AG04450 (cell line): ENCODE results near the genes LSS and MCM3AP.

- CAGE, long polyA plus RNA = no peak
- RRBS = no CpG with 5 or more reads among the region's 6 CpGs
Measured at GRCh38 chr21:46028987-46029644, 47.5 kb downstream of the COL6A1 start.

DNA sequence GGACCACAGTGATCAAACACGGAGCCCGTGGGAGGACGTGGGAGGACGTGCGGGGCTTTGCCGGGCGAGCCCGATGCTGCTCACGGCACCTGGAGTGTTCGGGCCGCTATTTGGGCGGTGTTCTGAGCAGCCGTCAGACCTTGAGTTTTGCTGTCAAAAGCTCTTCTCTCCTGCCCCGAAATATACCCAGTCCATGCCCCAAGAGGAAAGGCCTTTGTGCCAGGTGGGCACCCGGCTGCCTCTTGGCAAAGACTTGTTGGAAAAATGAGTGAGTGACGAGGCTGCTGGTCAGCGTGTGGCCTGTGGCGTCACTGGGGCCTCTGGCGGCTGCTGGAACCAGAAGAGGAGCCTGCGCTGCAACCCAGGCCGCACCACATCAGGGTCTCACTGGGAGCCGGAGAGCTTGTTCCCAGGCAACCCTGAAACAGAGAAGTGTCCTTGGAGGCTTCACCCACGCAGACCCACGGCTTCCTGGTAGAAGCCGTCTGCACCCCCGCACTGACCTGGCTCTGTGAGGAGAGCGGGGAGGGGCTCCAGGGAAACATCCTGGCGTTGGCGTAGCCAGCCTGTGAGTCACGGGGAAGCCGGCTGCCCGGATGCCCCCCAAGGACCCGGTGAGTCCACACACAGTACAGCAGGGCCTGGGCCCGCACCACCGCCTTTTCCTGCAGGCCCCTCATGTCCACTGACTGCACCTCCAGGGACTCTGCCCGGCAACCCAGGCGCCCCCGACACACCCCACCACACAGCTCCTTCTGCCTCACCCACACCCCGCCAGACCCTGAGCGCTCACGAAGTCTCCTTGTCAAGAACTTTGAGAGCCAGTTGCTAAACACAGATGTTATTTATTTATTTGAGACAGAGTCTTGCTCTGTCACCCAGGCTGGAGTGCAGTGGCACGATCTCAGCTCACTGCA lies 57.3 kb downstream of the COL6A1 start:
- CAGE, long polyA plus RNA = no peak
- RRBS = 82% methylated on average over 6 of the region's 42 CpGs

- CAGE, long polyA plus RNA = no peak
- RRBS = no CpG with 5 or more reads among the region's 16 CpGs
Measured at GRCh38 chr21:46054393-46055059, 43.4 kb upstream of the COL6A2 start.

DNA sequence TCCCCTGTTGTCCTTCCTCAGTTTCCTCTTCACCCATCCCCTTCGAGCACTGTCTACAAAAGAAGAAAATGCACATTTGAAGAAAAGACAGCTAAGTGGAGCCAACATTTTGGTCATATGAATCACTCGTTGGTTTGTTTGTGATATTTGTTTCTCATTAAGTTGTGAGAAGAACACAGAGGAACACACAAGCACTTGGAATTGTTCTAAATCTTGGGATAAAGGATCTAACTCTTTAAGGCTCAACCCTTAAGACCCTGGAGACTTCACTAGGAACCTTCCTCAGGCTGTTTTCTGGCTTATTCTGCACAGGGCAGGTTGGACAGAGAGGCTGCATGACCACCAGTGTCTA lies 35.4 kb upstream of the COL6A2 start:
- CAGE, long polyA plus RNA = no peak
- RRBS = no CpG with 5 or more reads among the region's 2 CpGs

- CAGE, long polyA plus RNA = no peak
- RRBS = 80% methylated on average over 4 of the region's 29 CpGs
Measured at GRCh38 chr21:46092167-46093309, 5.4 kb upstream of the COL6A2 start.

DNA sequence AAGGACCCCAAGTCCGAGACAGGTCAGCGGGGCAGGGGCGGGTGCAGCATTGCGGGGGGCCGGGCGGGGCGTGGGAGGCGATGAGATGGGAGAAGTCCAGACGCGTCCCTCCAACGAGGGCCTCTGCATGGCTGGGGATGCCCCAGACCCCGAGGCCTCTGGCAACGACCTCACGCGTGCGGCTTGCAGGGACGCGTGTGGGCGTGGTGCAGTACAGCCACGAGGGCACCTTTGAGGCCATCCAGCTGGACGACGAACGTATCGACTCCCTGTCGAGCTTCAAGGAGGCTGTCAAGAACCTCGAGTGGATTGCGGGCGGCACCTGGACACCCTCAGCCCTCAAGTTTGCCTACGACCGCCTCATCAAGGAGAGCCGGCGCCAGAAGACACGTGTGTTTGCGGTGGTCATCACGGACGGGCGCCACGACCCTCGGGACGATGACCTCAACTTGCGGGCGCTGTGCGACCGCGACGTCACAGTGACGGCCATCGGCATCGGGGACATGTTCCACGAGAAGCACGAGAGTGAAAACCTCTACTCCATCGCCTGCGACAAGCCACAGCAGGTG lies 27.8 kb downstream of the COL6A2 start:
- CAGE, long polyA plus RNA = no peak
- RRBS = no CpG with 5 or more reads among the region's 53 CpGs

- CAGE, long polyA plus RNA = no peak
- RRBS = no CpG with 5 or more reads among the region's 9 CpGs
Measured at GRCh38 chr21:46199329-46199967, 15.2 kb upstream of the SPATC1L start.

GRCh38 chr21:46228290-46229100 lies at the start of gene LSS:
Gene LSS (minus strand): TSS chr21:46228774.
- CAGE, long polyA plus RNA = start-site peak on the minus strand at chr21:46228641-46228780, 226 and 110 reads in 2 replicates
- RRBS = 2% methylated on average over 22 of the region's 88 CpGs

- CAGE, long polyA plus RNA = no peak
- RRBS = no CpG with 5 or more reads among the region's 9 CpGs
Measured at GRCh38 chr21:46244707-46245097, 16.1 kb upstream of the LSS start.

GRCh38 chr21:46256241-46256723 lies 27.7 kb upstream of the LSS start:
- CAGE, long polyA plus RNA = no peak
- RRBS = no CpG with 5 or more reads among the region's 13 CpGs

DNA sequence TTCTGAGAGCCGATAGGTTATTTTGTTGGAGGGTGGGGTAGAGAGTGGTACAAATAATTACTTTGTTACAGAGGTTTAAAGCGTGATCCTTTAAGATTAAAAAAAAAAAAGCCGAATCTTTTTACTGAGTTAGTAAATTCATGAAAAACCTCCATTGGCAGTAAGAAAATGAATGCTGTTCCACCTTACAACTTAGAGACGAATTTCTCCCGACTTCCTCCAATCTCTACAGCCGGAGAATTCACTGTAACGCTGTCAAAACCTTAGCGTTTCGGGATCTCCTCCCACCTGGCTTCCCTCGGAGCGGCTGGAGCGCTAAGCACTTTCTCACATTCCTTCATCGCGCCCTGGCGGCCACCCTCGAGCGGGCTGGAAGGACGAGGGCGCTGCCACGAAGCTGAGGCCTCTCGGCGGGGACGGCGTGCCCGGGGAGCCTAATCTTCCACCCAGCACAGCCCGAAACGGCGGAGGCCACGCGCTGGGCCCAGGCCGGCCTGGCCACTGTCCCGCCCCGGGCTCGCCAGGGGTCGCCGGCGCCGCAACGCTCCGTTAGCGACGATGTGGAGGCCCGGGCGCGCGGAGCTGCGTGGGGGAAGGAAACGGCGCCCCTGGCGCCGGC lies at the start of gene MCM3AP:
TSS of gene MCM3AP (minus strand) at position 97 of the 619 bp plus-strand sequence.
- CAGE, long polyA plus RNA = no peak
- RRBS = 2% methylated on average over 16 of the region's 51 CpGs

DNA sequence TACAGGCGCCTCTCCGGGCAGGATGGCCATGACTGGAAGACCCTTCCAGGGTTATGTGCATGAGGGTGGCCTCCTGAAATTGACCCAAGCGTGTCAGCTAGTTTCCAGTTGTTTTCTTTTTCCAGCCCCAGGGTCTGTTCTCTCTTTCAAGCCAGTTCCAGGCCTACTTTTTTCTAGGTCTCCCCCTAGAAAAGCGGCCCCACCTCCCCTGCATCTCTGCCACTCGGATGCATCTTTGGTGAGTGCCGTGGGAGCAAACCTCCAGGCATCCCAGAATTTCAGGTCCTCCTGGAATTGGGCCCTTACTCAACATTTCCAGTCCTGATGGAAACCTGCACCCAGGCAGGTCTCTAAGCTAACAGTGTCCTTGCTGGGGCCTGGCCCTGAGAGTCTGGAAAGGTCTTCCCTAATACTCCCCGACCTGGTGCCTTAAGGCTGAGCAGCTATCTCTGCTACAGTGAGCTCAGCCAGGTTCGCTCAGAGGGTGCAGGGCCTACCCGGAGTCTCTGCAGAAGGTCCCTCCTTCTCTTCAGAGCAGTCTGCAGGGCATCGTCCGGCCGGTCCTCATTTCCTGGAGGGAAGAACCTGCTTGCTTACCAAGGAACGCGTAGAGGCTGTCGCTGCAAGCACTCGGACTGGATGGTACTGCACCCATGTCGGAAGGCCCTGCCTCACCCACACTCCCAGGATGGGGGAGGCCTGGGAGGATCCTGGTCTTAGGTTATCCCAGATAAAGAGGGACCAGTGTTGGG lies 8.5 kb downstream of the C21orf58 start:
- CAGE, long polyA plus RNA = no peak
- RRBS = 100% methylated on average over 1 of the region's 17 CpGs

GRCh38 chr21:46317856-46318621 lies 5.6 kb downstream of the C21orf58 start:
- CAGE, long polyA plus RNA = no peak
- RRBS = no CpG with 5 or more reads among the region's 19 CpGs

- CAGE, long polyA plus RNA = no peak
- RRBS = 2% methylated on average over 25 of the region's 40 CpGs
Measured at GRCh38 chr21:46324322-46324583, 297 bp downstream of the PCNT start.

- CAGE, long polyA plus RNA = no peak
- RRBS = no CpG with 5 or more reads among the region's 16 CpGs
Measured at GRCh38 chr21:46352835-46353324, 28.9 kb downstream of the PCNT start.

DNA sequence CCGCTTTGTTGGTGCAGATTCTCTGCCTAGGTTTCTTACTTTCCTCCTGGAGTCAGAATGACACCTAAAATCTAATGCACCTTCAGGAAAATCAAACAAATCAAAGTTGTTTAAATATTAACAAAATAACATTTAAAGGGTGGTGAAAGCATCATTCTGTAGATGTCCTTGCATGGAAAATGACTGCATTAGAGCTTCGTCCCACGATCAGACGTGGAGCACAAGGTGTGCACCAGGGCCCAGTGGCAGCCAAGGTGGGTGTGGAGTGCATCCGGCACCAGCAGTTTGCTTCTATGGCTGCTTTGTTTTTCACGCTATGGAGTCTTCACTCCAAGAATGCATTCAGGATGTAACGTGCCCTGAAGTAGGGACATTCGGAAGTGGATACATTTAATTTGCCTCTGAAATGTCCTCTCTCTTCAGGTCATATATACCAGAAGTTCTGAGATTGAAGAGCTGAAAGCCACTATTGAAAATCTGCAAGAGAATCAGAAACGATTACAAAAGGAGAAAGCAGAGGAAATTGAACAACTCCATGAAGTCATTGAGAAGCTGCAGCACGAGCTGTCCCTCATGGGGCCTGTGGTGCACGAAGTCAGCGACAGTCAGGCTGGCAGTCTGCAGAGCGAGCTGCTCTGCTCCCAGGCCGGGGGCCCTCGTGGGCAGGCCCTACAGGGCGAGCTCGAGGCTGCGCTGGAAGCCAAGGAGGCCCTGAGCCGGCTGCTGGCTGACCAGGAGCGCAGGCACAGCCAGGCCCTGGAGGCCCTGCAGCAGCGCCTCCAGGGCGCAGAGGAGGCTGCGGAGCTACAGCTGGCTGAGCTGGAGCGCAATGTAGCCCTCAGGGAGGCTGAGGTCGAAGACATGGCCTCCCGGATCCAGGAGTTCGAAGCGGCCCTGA lies 47.7 kb upstream of the DIP2A start:
- CAGE, long polyA plus RNA = no peak
- RRBS = 92% methylated on average over 6 of the region's 28 CpGs

DNA sequence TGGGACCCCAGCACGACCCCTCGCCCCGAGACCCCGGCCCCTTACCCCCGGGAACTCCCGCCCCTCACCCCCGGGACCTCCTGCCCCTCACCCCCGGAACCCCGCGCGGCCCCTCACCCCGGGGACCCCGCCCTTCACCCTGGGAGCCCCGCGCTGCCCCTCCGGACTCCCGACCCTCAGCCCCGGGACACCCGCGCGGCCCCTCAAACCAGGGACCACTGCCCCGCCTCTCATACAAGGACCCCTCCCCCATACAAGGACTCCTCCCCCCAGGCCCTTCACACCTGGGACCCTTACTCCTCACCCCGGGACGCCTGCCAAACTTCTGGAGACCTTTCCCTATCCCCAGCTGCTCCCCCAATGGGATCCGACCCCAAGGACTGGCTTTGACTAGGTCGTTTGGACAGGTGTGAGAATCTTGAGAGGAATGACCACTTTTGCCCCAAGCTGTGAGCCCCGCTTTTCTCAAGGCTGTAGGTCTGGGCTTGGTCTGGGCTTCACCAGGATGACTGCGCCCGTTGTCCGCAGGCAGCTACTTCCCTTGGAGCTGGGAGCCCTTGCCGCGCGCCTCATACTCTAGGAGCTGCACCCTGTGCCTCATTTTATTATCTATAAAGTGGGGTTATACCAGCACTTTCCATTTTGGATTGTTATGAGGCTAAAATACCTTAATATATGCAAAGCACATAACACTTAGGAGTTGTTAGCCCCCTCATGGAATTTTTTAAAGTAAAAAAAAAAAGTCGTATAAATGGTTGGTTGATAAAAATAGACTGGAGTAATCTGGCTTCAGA lies 972 bp downstream of the DIP2A start:
- CAGE, long polyA plus RNA = no peak
- RRBS = 4% methylated on average over 10 of the region's 34 CpGs

DNA sequence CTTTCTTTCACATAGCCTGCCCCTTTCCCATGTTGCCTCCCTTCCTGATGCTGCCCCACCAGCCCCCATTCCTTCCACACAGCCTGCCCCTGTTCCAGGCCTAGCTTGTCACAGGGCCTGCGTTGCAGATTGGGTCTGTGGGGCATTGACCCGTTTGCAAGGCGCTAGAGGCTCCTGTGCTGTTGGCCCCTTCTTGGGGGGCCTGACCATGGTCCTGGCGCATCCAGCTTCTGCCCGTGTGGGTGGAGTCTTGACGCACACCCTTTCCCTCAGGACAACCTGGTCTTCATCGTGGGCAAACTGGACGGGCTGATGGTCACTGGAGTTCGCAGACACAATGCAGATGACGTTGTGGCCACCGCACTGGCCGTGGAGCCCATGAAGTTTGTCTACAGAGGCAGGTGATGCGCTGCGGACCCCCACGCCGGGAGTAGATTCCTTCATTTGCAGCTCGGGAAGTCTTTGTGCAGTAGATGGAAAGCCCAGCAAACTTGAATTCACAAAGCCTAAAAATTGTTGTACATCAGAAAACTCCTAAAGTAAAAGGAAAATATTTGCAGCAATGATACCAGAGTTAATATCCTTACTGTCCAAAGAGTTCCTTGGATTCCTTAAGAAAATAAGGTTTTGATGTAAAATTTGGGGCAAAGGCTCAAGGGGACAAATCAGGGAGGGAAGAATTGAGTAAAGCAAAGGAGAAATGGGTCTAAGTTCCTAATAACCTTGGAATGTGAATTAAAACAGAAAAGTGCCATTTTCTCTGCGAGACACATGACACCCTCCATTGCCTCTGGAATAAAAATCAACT lies 58.0 kb downstream of the S100B start:
- CAGE, long polyA plus RNA = no peak
- RRBS = no CpG with 5 or more reads among the region's 18 CpGs

- CAGE, long polyA plus RNA = no peak
- RRBS = no CpG with 5 or more reads among the region's 4 CpGs
Measured at GRCh38 chr21:46562047-46562350, 42.9 kb downstream of the S100B start.

- CAGE, long polyA plus RNA = no peak
- RRBS = 4% methylated on average over 9 of the region's 53 CpGs
Measured at GRCh38 chr21:46667736-46668291, 32.3 kb downstream of the PRMT2 start.